Choroid plexus epithelial cell (primary cell): ENCODE measurements around a stretch of chr9.

GRCh38 chr9:110440143-110440796 lies 102.6 kb upstream of the TXNDC8 start:
- RRBS: no CpG with 5 or more reads among the region's 5 CpGs

DNA sequence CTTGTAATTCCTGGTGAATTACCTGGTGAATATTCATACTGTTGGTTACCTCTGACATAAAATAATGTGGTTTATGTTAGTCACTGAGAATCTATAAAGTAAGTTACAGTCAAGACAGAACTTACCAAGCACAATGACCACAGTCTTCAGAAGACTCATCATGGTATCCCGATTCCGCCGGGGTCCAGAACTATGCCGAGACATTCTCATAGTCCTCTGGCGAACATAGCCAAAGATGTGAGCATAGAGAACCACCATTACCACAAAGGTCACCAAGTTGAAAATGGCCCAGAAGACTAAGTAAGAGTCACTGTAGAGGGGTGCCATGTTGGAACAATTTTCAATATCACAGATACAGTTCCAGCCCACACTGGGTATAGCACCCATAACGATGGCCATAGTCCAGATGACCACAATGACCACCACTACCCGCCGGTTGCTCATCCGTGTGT lies 96.9 kb downstream of the LPAR1 start:
- RRBS: no CpG with 5 or more reads among the region's 9 CpGs

DNA sequence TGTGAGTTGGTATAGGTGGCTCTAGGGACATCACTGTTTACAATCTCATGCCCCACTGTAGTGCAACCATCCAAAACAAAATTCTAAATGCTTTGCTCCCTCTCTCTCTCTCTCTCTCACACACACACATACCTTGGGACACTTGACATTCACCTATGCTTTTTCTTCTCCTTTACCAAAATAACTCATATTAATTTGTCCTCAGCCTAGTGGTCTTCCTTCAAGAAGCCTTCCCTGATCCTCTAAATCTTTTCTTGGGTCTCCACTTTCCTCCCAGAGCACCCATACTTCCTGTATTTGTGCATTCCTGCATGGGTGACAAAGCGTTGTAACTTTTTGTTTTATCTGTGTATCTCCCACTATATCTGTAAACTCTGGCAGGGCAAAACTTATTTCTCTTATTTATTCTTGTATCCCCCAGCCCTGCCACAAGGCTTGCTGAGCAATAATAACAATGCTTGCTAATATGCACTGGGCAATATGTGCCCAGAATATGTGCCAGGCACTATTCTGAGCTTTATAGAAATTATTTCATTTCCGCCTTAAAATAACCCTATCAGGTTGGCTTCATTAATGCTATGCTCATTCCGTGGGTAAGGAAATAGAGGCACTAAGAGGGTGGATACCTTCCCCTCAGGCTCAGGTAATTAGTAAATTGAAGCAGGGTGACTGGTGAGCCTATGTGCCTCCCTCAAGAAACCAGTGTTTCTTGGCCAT lies 69.8 kb downstream of the LPAR1 start:
- RRBS: no CpG with 5 or more reads among the region's 3 CpGs

- RRBS: no CpG with 5 or more reads among the region's 1 CpG
Observed at GRCh38 chr9:111287855-111288130, 42.2 kb downstream of the OR2K2 start.

- RRBS: no CpG with 5 or more reads among the region's 6 CpGs
Observed at GRCh38 chr9:111386621-111387453, 56.8 kb upstream of the OR2K2 start.

- RRBS: 2% methylated on average over 66 of the region's 130 CpGs
Observed at GRCh38 chr9:111482579-111483736, 1.2 kb downstream of the ECPAS start.

GRCh38 chr9:111613363-111613881 lies 14.0 kb upstream of the PTGR1 start:
- RRBS: no CpG with 5 or more reads among the region's 4 CpGs

- RRBS: under 1% methylated on average over 34 of the region's 73 CpGs
Observed at GRCh38 chr9:111661730-111662730, 625 bp downstream of the GNG10 start.

DNA sequence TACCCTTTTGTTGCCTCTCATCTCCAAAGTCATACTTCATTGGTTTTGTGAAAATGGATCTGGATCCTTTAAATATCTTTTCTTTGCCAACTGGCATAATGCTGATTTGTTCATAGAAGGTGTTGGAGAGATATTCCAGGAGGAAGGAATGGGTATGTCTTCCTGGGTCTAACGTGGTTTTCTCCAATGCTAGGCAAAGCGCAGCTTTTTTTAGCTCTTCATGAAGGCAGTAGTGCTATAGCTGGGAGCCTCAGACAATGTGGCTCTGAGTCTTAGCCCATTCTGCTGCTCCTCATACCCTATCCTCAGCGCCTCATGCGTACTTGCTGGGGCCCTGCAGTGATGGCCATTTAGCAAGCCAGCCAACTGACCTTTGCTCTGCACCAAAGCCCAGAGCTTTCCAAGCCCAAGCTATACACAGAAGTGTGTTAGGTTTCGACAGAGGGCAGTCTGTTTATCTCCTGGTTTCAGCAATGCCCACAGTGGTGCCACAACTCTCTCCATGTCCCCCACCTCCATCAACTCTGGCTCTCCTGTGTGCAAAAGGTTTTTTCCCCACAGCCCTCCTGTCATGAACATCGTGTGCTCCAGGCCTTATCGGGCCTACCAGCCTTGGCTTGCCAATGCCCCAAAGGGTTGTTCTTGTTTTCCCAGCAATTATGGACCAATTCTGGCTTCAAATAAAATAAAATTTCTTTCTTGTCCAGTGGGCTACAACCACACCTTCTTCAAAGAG lies 16.8 kb downstream of the GNG10 start:
- RRBS: no CpG with 5 or more reads among the region's 7 CpGs

GRCh38 chr9:111998194-111998491 lies 101.5 kb downstream of the UGCG start:
- RRBS: no CpG with 5 or more reads among the region's 2 CpGs

- RRBS: no CpG with 5 or more reads among the region's 2 CpGs
Observed at GRCh38 chr9:112032069-112032477, 135.5 kb downstream of the UGCG start.

DNA sequence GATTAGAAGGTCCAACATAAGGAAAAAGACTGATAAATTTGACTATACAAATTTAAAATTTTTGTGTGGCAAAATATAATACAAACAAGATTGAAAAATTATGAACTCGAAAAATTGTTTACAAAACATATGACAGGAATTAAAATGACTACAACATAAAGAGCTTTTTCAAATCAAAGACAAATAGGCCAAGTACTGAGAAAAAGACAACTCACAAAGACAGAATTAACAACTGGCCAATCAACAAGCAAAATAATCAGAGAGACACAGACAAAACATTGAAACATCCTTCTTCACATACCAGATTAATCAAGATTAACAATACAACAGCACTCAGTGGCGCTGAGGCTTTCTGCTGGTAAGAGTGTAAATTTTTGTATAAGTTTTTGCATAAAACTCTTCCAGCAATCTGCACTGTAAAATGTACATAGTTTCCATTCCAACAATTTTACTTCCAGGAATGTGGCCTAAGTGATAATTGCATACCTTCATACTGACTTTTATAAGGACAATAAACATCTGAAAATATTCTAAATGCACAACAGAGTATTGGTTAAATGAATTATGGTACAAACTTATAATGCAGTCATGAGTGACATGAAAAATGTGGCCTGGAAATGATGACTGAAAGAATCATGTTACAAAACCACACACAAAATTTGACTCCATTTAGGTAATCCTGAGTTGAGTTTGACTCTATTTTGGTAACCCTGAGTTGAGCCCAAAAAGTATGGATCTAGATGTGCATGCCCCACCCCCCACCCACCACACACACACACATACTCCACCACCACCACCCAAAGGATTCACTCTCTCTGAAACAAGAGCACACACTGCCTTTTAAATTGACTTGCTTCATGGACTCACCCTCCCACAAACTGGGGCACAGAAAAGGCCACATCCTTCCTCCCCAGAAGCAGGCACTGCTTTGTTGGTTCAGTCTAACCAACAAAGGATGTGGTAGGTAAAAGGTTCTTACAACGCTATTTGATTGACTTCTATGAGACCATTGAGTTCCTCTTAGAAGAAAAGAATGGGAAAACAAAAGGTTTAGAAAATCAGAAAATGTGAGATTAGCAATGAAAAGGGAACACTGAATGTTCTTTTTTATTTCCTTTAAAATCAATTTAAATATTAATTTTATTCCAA lies 137.7 kb downstream of the SUSD1 start:
- RRBS: no CpG with 5 or more reads among the region's 3 CpGs

DNA sequence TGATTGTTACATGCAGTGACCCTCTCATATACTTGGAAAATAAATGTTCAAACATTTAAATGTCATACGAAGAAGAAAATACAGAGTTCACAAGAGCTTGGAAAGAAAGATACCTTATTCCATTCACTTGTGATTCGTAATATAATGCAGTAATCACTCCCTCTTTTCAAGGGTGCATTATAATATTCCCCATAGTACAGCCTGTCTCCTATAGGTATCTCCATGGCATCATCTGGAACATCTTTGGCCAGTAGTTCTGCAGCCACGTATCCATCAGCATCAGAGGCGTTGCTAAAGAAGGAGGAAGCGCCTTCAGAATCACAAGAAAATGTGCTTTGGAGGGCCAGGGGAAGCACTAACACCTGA lies 116.8 kb downstream of the SUSD1 start:
- RRBS: no CpG with 5 or more reads among the region's 5 CpGs

DNA sequence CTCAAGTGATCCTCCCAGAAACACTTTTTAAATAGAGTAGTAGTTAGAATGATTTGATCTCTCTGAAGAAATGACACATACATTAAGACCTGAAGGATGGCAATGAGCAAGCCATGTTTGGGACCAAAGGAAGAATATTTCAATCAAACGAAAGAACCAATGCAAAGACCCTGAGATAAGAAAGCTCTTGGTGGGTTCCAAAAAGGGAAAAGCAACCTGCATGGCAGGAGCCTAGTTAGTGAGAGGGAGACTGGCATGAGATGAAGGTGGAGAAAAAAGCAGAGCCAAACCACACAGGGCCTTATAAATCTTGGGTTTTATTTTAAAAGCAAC lies 46.5 kb downstream of the SUSD1 start:
- RRBS: no CpG with 5 or more reads among the region's 1 CpG

- RRBS: no CpG with 5 or more reads among the region's 2 CpGs
Observed at GRCh38 chr9:112222408-112222995, 47.4 kb upstream of the SUSD1 start.

DNA sequence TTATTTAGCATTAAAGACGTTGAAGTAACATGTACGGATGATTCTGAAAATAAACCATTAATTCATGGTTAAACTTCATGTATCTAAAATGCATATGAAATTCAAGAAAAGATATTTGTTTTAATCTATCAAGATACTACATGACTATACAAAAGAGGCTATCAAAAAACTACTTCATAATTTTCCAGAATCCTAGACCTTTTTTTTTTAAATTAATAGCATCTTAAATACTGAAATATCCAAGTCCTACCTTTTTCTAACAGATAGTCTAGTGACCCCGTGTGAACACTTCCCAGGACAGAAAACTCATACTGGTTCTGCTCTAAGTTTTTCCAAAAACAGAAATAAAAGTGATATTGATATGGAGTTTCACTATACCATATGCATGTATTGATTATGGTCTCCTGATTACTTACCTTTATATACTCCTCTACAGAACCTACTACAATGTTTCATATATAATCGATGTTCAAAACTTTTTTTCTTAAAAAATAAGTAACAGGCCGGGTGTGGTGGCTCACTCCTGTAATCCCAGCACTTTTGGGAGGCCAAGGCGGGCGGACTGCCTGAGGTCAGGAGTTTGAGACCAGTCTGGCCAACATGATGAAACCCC lies 24.3 kb downstream of the PTBP3 start:
- RRBS: no CpG with 5 or more reads among the region's 7 CpGs

GRCh38 chr9:112334316-112335049 lies 1.1 kb upstream of the PTBP3 start:
- RRBS: no CpG with 5 or more reads among the region's 10 CpGs

DNA sequence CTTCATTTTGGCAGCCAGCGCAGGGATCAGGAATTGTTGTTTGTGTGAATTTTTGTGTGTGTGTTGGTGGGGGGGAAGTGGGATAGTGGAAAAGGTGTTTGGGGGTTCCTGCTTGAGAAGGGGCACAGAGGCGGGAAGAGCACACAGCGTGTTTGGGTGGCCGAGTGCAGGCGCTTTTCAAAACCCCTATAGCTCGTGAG lies 11.5 kb downstream of the SNX30 start:
- RRBS: no CpG with 5 or more reads among the region's 6 CpGs

GRCh38 chr9:112831309-112831936 lies 59.3 kb downstream of the SLC46A2 start:
- RRBS: no CpG with 5 or more reads among the region's 5 CpGs

DNA sequence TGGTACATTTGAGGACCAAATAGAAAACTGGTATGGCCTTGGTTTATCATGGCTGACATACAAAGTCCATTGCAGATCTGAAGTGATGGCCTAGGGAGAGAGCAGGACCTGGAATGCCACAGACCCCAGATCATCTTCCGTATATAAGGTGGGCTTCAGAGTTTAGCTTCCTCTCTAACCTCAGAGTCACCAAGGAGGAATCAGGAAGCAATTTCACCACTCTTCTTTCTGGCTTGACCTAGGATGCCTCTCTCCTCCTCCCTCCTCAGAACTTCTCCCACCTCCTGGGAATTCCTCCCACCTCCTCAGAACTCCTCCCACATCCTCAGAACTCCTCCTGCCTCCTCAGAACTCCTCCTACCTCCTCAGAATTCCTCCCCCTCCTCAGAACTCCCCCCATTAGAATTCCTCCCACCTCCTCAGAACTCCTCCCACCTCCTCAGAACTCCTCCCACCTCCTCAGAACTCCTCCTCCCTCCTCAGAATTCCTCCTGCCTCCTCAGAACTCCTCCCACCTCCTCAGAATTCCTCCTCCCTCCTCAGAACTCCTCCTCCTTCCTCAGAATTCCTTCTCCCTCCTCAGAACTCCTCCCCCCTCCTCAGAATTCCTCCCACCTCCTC lies 24.1 kb downstream of the SLC46A2 start:
- RRBS: no CpG with 5 or more reads among the region's 1 CpG